BJ (cell line): Measurements from ENCODE around the gene DPM1.

- CAGE, long polyA plus RNA, result no peak
- RRBS, result no CpG with 5 or more reads among the region's 14 CpGs
These were observed 120.9 kb upstream of the PTPN1 start for GRCh38 chr20:50389160-50389850.

DNA sequence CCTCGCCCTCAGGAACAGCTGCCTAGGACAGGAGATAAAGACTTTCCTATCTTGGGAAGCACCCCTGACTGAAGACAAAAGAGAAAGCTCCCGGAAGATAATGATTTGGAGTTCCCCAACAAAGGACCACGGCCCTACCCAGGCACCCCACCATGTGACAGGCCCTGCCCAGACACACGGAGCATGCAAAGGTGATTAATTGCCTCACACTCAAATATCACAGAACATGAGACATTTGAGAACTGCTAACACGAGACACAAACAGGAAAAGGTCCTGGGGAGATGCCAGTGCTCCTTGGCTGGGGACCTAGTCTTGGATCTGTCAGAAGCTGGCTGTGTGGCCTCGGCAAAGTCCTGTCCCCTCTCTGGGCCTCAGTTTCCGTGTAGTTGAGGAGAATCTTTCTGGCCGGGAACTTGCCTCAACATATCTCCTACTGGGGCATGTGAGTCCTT is 82.5 kb upstream of the PTPN1 start:
- CAGE, long polyA plus RNA, result no peak
- RRBS, result no CpG with 5 or more reads among the region's 8 CpGs

DNA sequence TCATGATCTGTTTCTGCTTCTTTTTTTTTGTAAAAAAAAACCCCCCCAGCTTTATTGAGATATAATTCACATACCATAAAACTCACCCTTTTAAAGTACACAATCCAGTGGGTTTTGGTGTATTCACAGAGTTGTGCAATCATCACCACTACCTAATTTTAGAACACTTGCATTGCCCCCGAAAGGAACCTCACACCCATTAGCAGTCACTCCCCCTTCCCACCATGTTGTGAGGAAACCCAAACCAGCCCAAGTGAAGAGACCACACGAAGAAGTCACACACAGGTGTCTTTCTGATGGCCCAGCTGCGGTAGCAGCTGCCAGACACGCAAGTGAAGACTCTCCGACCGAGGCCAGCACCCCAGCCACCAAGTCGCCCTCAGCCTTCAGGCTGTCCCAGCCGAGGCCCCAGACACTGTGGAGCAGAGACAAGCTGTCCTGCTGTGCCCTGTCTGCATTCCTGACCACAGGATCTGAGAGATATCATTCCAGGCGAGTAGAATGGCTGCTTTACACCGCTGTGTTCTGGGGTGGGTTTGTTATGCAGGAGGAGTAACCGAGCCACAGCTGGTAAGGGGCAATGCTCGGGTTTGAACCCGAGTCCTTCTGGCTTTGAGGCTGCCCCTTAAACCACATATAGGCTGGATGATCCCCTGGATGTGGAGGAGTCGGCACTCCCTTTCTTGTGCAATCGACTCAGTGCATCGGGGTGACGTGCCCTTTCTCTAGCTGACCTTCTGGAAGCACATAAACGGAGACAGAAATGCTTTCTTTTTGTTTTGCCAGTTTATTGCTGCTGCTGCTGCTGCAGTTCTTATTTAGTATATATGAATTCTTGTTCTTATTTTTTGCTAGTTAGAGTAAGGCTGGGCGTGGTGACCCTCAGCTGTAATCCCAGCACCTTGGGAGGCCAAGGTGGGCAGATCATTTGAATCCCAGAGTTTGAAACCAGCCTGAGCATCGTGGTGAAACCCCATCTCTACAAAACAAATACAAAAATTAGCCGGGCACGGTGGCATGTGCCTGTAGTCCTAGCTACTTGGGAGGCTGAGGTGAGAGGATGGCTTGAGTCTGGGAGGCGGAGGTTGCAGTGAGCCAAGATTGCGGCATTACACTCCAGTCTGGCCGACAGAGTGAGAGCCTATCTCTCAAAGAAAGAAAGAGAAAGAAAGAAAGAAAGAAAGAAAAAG is 58.9 kb upstream of the PTPN1 start:
- CAGE, long polyA plus RNA, result no peak
- RRBS, result no CpG with 5 or more reads among the region's 25 CpGs

DNA sequence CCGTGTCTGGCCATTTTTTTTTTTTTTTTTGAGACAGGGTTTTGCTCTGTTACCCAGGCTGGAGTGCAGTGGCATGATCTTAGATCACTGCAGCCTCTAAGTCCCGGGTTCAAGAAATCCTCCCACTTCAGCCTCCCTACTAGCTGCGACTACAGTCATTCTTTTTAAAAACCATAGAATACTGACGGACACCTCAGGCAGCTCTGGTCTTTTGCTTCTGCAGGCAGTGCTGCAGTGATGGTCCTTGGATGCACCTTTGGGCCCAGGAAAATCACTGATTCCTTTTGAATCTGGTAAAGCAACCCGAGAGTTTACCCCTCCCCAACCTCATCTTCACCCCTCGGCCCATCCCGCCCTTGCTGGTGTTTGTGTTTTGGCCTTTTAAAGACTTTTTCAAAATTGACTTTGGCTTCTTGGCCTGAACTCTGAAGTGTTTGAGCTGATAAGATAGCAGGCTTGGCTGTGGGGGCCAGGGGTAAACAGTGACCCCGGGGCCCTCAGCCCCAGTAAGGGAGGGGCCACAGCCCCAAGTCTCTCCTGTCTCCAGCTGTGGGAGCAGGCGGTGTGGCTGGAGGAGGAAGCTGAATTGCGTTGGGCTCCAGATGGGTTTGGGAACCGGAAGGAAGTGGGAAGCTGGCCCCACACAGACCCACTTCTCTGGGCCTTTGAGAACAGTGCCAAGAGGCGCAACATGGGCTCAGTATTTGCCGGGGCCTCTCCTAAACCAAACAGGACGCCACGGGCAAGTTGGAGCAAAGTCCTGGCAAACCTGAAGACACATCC is 54.6 kb upstream of the PTPN1 start:
- CAGE, long polyA plus RNA, result no peak
- RRBS, result 61% methylated on average over 3 of the region's 15 CpGs

- CAGE, long polyA plus RNA, result no peak
- RRBS, result no CpG with 5 or more reads among the region's 4 CpGs
These were observed 39.8 kb upstream of the PTPN1 start for GRCh38 chr20:50470369-50470843.

- CAGE, long polyA plus RNA, result no peak
- RRBS, result no CpG with 5 or more reads among the region's 20 CpGs
These were observed 69.6 kb downstream of the PTPN1 start for GRCh38 chr20:50579657-50580380.

DNA sequence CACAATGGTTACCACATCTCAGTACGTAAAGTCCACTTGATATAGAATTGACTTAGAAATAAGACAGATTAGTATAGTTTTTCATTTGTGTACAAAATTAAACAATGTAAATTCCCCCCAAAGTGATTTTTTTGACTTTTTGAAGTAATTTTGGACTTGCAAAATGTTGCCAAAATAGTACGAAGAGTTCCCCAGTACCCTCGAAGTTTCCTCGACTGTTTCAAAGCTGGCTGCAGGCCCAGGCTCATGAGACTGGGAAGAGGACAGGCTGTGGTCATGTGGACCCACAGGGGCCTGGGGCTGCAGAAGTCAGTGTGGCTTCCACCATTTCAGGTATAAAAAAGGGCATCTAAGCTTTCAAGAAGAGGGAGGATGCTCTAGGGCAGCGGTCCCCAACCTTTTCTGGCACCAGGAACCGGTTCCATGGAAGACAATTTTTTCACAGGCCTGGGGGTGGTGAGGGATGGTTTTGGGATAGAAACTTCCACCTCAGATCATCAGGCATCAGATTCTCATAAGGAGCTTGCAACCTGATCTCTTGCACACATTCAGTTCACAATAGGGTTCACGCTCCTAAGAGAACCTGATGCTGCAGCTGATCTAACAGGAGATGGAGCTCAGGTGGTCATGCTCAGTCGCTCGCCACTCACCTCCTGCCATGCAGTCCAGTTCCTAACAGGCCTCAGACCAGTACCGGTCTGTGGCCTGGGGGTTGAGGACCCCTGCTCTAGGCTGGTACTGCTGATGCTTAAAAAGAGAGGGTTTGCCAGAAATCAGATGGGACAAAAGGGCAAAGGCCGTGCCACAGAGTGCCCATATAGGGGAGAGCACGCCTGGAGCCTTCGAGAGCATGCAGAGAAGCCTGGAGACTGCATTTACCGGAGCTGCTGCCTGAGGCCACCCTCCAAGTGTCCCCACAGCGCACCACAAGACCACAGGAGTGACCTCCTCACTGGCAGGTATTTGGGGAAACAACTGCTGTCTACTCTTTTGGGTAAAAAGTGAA is 75.2 kb downstream of the PTPN1 start:
- CAGE, long polyA plus RNA, result no peak
- RRBS, result no CpG with 5 or more reads among the region's 15 CpGs

- CAGE, long polyA plus RNA, result no peak
- RRBS, result no CpG with 5 or more reads among the region's 11 CpGs
These were observed 77.9 kb downstream of the PTPN1 start for GRCh38 chr20:50588008-50588548.

DNA sequence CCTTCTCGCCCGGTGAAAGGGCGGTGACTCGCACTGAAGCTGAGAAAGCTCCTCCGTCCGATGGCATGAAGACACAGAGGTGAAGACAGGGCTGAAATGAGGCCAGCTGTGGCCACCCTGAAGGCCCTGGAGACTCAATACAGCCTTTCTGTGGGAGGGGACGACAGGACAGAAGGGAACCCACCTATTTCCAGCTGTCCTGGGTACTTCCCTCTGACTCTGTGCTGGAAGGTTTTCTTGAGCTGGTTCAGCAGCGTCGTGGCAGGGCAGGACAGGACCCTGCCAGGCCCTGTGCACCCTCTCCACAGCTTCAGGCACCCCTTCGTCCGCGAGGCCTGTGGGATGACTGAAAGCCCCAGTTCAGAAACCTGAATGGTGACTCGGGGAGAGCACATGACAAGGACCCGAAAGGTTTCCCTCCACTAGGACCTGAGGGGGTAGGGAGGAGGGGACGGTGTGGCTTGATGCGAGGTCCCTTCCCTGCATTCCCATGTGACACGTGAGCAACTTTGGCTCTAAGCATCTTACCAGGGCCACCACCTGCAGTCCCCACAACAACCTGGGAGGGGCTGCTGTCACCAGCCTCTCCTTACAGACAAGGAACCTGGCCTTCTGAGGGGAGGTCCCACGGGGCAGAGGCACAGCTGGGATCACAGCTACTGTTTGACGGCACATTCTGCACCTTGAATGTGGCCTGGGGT is 84.3 kb downstream of the PTPN1 start:
- CAGE, long polyA plus RNA, result no peak
- RRBS, result 69% methylated on average over 2 of the region's 19 CpGs

- CAGE, long polyA plus RNA, result no peak
- RRBS, result no CpG with 5 or more reads among the region's 19 CpGs
These were observed 11.0 kb downstream of the RIPOR3 start for GRCh38 chr20:50680119-50681002.

DNA sequence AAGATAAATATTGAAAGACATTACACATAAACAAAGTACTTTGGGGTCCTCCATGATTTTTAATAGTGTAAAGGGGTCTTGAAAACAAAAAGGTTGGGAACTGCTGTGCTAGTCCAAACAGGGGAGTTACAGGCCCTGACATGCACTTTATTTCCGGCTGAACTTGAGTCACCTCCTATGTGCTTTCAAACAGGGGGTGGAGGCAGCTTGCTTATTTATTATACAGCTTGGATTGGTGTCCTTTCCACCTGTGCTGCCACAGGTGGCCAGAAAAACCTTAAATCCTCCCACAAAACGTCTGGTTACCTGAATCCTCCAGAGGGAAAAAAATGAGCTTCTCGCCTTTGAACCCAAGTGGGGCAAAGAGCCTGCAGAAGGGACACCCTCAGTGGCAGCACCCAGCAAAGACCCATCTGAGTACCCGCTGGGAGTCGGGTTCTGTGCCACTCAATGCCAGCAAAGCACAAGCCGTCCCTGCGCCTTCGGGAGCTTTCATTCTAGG is 1.7 kb upstream of the PARD6B start:
- CAGE, long polyA plus RNA, result no peak
- RRBS, result no CpG with 5 or more reads among the region's 8 CpGs

GRCh38 chr20:50733345-50733729 is 2.0 kb downstream of the PARD6B start:
- CAGE, long polyA plus RNA, result no peak
- RRBS, result no CpG with 5 or more reads among the region's 5 CpGs

DNA sequence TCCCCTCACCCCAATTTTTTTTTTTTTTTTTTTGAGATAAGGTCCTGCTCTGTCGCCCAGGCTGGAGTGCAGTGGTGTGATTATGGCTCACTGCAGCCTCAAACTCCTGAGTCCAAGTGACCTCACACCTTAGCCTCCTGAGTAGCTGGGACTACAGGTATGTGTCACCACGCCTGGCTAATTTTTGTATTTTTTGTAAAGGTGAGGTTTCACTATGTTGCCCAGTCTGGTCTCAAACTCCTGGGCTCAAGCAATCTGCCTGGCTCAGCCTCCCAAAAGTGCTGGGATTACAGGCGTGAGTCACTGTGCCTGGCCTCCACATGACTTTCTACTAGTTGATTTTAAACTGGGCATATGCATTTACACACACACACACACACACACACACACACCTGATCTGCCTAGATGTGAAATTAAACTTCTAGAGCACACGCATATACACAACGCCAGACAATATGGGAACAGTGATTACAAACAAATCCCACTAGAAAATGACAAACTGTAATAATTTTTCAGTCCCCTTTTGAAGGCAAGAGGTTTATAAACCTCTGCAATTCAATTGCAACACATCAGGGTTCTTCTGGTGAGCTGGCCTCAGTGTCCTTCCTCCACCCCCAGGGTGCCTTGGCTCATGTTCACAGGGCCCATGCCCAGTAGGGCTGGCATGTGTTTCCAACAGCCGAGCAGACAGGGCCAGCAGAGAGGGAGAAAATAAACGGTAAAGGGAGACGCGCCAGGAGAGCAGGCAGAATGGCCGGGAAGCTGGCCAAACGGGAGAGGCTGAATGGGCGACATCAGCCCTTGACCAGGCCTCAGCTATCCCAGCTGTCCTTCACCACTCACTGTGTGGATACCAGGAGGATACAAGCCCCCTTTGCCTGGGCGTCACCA is 31.3 kb downstream of the PARD6B start:
- CAGE, long polyA plus RNA, result no peak
- RRBS, result no CpG with 5 or more reads among the region's 13 CpGs

DNA sequence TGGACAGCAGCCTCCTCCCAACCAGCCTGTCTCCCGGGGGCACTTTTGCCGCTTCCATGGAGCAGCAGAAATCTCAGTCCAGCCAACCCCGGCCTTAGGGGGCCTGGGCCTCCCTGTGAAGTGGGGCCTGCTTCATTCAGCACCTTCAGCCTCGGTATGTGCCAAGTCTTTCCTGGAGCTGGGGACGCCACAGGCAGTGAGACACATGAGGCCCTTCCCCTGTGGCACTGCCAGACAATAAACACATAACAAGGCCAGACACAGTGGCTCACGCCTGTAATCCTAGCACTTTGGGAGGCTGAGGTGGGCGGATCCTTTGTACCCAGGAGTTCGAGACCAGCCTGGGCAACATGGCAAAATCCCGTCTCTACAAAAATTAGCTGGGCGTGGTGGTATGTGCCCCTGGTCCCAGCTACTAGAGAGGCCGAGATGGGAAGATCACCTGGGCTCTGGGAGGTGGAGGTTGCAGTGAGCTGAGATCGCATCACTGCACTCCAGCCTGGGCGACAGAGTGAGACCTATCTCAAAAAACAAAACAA is 4.7 kb downstream of the BCAS4 start:
- CAGE, long polyA plus RNA, result no peak
- RRBS, result 50% methylated on average over 3 of the region's 13 CpGs

GRCh38 chr20:50885182-50885952 is 45.9 kb downstream of the ADNP start:
- CAGE, long polyA plus RNA, result no peak
- RRBS, result no CpG with 5 or more reads among the region's 14 CpGs

GRCh38 chr20:50916921-50918158 is 13.9 kb downstream of the ADNP start:
- CAGE, long polyA plus RNA, result no peak
- RRBS, result no CpG with 5 or more reads among the region's 7 CpGs

- CAGE, long polyA plus RNA, result start-site peak on the minus strand at chr20:50958501-50958539, 109 and 20 reads in 2 replicates
- RRBS, result 2% methylated on average over 6 of the region's 36 CpGs
These were observed at the start of gene DPM1 for GRCh38 chr20:50958198-50958654. TSS of gene DPM1 (minus strand) at chr20:50958532.

- CAGE, long polyA plus RNA, result no peak
- RRBS, result no CpG with 5 or more reads among the region's 4 CpGs
These were observed 25.7 kb downstream of the MOCS3 start for GRCh38 chr20:50984281-50984785.

DNA sequence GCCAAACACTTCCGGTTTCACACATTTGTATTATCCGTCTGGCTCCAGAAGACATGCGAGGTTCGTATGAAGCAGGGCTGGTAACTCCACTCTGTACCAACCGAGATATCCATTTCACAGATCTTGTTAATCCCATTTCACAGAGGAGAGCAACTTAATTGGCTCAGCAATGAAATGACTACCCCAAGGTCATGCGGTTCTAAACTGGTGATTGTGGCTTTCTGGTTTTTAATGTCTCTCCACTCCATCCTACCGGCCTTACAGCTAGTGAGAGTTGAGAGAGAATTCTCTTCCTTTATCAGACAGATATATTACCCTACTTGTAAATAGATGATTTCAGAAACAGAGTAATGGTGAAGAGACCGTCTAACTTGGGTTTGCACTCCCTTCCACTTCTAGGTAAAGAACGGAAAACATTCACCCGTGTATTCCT is 61.4 kb upstream of the KCNG1 start:
- CAGE, long polyA plus RNA, result no peak
- RRBS, result no CpG with 5 or more reads among the region's 10 CpGs

GRCh38 chr20:51107873-51108305 is 85.0 kb upstream of the KCNG1 start:
- CAGE, long polyA plus RNA, result no peak
- RRBS, result no CpG with 5 or more reads among the region's 6 CpGs